ENCODE results near the gene ZNF343.

GRCh38 chr20:2264698-2265405, 30.9 kb upstream of the TGM3 start:
- PRO-cap: no peak

DNA sequence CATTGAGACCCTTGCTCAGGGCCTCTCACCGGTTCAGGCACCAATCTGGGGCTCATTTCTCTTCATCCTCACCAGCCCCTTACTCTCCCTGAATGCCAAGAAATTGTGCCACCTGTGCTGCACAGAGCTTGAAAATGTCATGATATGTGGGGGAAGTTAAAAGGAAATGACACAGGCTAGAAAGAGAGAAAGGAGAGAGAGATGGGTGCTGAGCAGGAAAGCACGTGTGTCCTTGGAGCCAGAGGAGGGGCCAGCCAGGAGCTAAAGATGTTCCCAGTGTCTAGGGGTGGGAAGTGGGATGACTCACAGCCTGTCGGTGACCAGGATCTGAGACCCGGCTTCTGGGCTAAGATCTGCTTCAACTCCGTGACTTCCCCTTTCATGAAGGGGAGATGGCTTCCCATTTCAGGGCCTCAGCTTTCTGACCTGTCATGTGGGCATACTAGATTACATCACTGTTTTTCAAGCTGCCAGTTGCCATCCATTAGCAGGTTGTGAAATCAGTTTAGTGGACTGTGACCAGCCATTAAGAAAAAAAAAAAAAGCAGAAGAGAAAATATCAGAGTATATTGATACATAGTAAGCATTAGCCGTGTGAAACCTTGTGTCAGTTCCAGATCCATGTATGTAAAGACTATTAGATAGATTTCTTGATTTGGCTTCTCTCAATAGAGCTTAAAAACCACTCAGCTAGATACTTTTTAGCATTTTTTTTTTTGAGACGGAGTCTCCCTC, 5.4 kb downstream of the TGM3 start:
- PRO-cap: no peak

DNA sequence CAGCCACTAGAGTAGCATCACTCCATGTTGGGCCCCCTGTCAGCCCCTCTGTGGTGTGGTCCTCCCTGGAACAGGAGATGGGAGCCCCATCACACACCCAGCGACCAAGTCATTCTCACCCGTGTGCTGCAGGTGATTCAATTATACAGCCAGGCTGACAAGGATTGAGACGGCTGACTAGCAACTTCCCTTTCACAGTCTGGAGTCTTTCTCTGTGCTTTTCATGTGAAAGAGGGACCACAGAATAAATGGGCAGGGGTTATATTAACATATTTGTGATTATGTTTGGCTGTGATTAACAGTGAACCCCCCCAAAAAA, 6.3 kb downstream of the TGM3 start:
- PRO-cap: no peak

DNA sequence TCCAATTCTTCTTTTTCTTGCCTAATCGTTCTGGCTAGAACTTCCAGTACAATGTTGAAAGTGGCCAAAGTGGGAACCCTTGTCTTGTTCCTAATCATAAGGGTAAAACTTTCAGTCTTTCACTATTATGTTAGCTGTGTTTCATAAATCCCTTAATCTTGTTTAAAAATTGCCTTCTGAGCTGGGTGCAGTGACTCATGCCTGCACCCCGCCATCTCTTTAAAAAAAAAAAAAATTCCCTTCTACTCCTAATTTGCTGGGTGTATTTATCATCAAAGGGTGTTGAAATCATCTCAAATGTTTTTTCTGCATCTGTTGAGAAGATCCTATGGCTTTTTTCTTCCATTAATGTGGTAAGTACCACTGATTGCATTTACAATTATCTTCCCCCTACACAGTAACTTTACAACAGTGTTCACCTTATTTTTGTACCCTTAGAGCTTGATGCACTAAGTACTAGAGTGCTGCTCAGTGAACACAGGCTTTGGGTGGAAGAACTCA, 9.8 kb downstream of the SNRPB start:
- PRO-cap: no peak

GRCh38 chr20:2508544-2509406, at the start of gene ZNF343:
TSS of gene ZNF343 (minus strand) at chr20:2508915.
- PRO-cap: bidirectional peak, plus-strand start at chr20:2509201, minus-strand start at chr20:2508914; unidirectional peak, plus-strand start at chr20:2509284

DNA sequence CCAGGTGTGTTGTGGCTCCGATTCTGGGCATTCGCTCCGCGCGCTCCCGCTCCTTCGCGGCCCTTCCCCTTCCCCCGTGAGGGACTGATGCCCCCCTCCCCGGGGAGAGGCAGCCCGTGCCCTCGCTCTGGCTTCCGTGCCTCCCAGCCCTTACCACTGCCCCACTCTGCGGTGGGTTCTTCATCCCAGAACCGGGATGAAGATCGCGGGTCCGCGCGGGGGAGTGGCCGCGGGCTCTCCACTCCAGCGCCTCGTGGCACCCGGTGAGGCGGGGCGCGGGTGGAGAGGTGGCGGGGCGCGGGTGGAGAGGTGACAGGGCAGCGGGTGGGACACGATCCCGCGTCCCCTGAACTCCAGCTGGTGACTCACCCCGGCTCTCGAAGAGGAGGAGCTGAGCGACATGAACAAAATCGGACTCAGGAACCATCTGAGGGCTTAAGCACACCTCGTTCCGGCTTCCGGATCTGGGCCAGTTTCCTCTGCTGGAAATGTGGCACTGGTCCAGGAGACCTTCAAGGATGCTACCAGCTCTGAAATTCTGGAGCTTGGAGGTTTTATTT, 22.5 kb downstream of the TMC2 start:
- PRO-cap: no peak

DNA sequence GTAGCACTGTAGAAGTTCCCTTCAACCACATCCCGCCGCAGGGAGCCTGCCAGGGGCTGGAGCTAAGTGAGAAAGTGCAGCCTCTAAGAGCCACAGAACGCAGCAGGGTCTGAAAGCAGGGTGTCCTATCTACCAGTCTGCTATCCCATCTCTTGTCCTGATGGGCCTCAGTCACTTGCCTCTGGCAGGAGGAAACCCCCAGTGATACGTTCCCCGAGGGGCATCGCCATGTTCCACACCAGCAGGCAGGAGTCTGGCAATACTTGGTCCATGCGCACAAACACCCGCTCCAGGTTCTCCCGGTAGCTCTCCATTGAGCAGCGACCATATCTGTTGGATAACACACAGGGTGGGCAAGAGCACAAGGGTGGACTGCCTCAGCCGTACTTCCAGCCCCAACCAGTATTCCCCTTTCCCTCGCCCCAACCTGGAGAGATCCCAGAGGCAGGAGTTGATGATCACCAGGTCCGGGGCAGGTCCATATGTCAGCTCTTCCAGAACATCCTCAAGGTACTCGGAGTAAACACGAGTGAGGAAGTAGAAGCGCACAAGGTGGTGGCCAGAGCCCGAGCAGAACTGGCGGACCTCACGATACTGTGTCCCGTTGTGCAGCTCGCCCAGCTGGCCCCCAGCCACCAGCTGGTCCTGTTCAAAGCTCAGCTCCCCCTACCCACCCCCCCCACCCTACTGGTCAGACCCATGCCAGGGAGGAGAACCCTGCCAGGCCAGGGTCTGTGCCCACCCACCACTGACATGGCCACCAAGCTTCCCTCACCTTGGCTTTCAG, 1.8 kb downstream of the PCED1A start:
- PRO-cap: no peak

DNA sequence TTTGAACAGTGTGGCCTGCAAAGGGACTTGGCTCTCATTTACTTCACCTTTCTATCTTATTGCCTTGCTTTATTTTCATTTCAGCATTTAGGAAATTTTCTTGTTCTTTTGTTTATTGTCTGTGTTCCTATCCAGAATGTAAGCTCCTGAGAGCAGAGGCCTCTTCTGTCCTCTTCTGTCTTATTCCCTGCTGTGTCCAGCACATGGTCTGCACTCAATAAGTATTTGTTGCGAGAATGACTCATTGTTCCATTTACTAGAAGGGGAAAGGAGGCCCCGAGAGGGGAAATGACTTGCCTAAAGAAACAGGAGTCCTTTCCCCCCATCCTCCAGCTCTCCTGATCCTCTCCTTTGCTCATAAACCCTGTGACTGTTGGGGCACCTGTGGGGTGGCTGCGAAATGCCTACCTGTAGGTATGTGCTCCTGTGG, 2.9 kb upstream of the PTPRA start:
- PRO-cap: no peak

- PRO-cap: no peak
Observed at GRCh38 chr20:2874469-2874781, 1.1 kb downstream of the PTPRA start.

DNA sequence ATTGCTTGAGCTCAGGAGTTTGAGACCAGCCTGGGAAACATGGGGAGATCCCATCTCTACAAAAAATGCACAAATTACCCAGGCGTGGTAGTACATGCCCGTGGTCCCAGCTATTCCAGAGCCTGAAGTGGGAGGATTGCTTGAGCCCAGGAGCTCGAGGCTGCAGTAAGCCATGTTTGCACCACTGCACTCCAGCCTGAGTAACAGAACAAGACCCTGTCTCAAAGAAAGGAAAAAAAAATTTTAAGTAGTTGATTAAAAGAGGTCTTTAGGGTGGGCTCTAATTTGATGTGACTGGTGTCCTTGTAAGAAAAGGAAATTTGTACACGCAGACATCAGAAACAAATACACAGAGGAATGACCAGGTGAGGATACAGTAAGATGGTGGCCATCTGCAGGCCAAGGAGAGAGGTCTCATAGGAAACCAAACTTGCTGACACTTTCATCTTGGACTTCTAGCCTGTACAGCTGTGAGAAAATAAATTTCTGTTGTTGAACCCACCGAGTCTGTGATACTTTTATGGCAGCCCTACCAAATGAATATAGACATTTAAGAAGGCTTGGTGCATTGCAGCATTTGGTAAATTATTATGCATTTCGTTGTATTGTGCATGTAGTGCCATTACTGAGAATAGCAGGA, 56.4 kb downstream of the PTPRA start:
- PRO-cap: no peak

DNA sequence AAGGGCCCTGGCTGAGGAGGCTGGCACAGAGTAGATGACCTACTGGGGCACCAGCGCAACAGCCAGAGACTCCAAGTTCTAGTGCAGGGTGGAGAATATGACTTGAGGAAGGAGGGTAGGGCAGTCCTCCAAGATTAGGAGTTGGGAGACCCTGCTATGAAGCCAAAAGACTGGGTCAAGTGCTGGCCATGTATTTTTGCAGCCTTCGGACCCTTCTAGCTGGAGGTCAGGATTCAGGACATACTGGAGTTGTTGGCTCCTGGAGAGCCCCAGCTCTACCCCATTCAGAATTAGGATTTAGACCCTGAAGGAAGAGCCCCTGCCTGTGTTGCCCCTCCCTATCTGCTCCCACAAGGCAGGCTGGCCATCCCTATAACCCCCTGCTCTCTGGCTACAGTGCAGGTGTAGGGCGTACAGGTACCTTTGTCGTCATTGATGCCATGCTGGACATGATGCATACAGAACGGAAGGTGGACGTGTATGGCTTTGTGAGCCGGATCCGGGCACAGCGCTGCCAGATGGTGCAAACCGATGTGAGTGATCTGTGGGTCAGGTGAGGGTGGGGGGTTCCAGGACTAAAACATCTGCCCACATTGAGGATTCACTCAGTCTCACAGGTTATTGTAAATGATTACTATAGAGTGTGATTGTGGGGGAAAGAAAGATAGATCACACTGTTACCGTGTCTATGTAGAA, 21.0 kb upstream of the GNRH2 start:
- PRO-cap: no peak

GRCh38 chr20:3049489-3050029, 3.7 kb downstream of the MRPS26 start:
- PRO-cap: no peak

GRCh38 chr20:3071704-3072705, 585 bp downstream of the OXT start:
- PRO-cap: bidirectional peak, plus-strand start at chr20:3072372, minus-strand start at chr20:3072050

- PRO-cap: no peak
Observed at GRCh38 chr20:3209879-3210369, 626 bp downstream of the ITPA start.

DNA sequence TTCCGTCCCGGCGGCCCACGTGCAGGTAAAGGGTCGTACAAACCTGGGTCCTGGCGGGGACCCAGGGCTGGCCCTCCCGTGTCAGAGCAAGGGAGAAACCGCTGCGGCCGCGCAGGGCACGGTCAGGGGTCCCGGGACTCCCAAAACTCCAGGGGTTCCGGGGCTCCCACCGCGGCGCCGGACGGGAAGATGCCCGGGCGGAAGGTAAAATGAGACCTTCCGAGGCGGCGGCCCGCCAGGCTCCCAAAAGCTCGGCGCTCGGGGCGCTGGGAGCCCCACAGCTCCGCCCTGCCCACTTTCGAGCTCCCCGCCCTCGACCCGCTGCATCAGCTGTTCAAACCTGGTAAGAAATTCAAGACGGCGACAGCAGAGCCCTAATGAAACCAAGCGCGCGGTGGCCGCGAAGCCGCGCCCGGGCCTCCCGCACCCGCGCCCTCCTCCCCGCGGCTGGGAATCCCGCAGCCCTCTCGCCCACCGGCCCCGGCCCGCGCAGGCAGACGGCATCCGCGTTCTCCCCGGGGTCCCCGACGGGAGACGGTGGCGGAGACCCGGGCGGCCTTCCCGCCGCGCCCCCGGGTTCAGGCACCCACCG, 389 bp downstream of the SLC4A11 start:
- PRO-cap: no peak

DNA sequence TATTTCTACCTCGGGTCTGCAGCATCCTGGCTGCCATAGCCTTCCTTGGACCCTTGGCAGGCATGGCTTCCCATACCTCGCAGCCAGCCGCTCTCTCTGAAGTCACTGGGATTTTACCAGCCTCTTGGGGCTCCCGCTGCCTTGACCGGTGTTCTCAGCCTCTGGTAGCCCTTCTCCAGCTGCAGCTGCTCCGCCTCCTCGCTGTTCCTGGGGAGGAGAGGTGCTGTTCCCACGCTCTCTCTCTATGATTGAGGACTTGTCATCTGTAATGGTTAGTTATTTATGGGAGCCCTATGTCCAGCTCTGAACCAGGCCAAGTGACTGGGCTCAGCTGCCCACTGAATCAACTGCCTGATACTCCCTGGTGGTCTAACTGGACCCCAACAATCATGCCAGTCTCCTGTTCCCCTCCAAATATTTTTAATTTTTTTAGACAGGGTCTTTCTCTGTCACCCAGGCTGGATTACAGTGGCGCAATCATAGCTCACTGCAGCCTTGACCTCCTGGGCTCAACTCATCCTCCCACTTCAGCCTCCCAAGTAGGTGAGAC, 4.7 kb upstream of the SLC4A11 start:
- PRO-cap: unidirectional peak, plus-strand start at position 355 of the sequence

- PRO-cap: no peak
Observed at GRCh38 chr20:3248649-3249054, 9.7 kb upstream of the SLC4A11 start.

GRCh38 chr20:3250540-3250919, 11.5 kb upstream of the SLC4A11 start:
- PRO-cap: no peak

DNA sequence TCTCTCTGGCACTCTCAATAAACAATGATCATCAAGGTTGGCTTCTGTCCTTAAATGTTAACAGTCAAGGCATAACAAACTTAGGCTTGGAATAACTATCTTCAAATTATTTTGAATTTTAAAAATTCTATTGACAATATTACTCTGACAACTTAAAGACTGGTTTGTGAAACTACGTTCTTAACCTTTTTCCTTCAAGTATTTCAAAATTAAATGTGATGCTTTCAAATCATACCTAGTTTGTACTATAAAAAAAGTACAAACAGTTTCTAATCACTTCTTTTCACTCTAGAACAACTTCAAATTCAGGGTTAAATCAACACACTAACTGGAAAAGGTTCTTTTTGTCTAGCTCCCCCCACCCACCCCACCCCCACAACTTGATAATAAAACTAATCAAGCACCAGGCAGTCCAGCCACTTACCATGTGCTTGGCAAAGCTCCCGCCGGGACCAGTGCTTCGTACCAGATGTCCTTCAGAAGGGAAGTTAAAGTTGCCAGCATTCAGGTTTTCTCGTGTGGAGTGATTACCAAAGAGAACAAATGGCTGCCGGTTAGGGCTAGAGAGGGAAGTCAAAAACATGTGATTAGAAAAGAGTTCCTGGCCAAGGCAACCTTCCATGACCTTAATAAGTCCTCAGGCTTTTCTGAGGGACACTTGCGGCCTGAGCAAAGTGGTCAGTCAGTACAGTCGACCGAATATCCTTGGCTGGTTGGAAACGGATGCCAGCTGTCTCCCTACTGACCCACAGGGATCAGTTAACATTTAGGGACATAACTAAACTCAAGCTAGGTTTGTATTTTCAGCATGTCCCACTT, 67.2 kb downstream of the DNAAF9 start:
- PRO-cap: no peak

- PRO-cap: no peak
Observed at GRCh38 chr20:3360628-3361032, 46.8 kb downstream of the DNAAF9 start.

All from jejunum (tissue), 1 donor.